REH cell (cell line): Measurements from ENCODE around the genes ZNF25, BMS1, CSGALNACT2 and CXCL12.

GRCh38 chr10:35448646-35449236 is 112.4 kb downstream of the CCNY start:
- PRO-cap: no peak

DNA sequence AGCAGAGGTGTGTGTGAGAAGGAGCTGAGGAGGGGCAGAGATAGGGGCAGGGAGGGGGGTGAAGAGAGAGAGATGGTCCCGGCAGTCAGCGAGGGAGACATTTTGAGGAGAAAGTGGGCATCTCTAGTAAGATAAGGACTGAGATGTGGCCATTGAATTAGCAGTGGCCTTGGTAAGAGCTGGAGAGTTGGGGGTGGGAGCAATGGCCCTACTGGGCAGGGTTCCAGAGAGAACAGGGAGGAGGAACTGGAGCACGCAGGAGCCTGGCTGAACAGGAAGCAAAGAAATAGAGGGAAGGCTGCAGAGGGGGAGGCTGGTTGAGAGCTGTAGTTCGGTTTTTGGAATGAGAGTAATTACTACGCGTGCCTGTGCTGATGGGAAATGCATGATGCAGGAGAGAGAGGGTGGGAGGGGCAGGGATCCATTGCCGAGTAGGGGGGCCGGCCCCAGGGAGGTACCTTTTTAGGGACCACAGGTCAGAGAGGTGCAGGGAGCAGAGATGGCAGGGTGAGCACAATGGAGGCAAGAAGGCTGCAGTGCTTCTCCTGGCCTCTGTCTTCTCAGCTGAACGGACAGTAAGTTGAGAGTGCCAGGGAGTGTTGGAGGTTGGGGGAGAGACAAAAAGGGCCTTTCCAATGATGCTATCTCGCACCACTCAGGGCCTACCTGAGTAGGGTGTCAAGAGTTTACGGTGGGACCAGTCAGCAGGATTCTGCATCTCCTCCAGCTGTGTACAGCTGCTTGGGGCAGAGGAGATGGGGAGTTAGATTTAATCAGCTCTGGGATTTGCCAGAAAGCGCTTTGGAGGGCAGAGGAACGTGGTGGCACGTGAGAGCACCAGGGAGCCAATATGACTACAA is 113.2 kb downstream of the CCNY start:
- PRO-cap: no peak

- PRO-cap: no peak
Measured at GRCh38 chr10:35644394-35644749, 2.3 kb upstream of the FZD8 start.

- PRO-cap: no peak
Measured at GRCh38 chr10:36524124-36524572, 601.2 kb upstream of the ANKRD30A start.

GRCh38 chr10:37837867-37838389 is 19.5 kb downstream of the ZNF248 start:
- PRO-cap: no peak

GRCh38 chr10:37976046-37977069 is at the start of gene ZNF25:
TSS of gene ZNF25 (minus strand) at chr10:37976647.
- PRO-cap: bidirectional peak, plus-strand start at chr10:37976234, minus-strand start at chr10:37976247; bidirectional peak, plus-strand start at chr10:37976859, minus-strand start at chr10:37976613

GRCh38 chr10:38105873-38106529 is 11.9 kb downstream of the ZNF37A start:
- PRO-cap: no peak

- PRO-cap: no peak
Measured at GRCh38 chr10:42690374-42691066, 52.1 kb upstream of the ZNF33B start.

DNA sequence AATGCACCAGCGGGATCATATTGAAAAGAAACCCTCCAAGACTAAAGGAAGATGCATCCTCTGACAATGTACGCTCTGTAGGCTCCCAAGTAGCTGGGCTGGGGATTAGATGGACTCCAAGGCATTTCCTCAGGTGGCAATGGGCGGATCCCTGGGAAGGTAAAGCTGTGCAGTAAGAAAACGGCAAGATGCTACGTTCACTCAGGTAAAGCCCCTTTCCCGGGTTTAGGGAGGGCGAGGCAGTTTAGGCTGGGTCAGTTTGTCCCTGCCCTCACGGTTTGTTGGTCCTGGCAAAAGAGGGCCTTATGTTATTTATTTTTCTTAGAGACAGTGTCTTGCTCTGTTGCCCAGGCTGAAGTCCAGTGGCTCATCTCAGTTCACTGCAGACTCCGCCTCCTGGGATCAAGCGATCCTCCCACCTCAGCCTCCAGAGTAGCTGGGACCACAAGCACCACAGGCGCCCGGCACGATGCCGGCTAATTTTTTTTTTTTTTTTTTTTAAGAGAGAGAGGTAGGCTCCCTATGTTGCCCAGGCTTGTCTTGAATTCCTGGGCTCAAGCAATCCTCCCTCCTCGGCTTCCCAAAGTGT is 805 bp upstream of the BMS1 start:
- PRO-cap: no peak

- PRO-cap: bidirectional peak, plus-strand start at chr10:42782783, minus-strand start at chr10:42782671
Measured at GRCh38 chr10:42782285-42783160, at the start of gene BMS1. TSS of gene BMS1 (plus strand) at chr10:42782795.

DNA sequence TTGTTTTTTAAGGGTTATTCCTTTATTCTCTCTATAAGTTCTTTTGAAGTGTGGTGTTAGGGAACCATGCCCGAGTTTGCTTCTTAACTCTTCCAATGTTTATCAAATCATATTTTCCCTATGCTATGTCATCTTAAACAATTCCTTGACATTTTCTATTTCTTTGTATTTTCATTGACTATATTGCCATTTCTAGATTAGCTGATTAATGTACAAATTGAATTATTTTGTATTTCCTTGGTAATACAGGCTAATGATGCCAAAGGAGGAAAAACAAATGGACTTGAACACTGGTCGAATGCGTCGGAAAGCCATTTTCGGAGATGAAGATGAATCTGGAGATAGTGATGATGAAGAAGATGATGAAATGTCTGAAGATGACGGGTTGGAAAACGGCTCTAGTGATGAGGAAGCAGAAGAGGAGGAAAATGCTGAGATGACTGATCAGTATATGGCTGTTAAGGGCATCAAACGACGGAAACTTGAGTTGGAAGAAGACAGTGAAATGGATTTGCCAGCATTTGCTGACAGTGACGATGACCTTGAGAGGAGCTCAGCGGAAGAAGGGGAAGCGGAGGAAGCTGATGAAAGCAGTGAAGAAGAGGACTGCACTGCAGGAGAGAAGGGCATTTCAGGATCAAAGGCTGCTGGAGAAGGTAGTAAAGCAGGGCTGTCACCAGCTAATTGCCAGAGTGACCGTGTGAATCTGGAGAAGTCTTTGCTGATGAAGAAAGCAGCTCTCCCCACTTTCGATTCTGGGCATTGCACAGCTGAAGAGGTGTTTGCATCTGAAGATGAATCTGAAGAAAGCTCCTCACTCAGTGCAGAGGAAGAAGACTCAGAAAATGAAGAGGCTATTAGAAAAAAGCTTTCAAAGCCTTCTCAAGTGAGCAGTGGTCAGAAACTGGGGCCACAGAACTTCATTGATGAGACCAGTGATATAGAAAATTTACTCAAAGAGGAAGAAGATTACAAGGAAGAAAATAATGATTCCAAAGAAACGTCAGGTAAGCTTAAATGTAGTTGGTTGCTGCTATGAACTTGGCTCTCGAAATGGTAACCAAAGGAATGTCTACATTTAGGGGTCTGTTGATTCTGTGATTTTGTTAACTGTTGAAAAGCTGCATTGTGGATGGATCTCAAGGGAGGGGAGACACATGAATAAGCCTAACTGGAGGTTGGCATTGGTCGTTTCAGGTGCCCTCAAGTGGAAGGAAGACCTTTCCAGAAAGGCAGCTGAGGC is 14.1 kb downstream of the BMS1 start:
- PRO-cap: no peak

GRCh38 chr10:42951461-42952286 is 125.2 kb upstream of the RET start:
- PRO-cap: no peak

DNA sequence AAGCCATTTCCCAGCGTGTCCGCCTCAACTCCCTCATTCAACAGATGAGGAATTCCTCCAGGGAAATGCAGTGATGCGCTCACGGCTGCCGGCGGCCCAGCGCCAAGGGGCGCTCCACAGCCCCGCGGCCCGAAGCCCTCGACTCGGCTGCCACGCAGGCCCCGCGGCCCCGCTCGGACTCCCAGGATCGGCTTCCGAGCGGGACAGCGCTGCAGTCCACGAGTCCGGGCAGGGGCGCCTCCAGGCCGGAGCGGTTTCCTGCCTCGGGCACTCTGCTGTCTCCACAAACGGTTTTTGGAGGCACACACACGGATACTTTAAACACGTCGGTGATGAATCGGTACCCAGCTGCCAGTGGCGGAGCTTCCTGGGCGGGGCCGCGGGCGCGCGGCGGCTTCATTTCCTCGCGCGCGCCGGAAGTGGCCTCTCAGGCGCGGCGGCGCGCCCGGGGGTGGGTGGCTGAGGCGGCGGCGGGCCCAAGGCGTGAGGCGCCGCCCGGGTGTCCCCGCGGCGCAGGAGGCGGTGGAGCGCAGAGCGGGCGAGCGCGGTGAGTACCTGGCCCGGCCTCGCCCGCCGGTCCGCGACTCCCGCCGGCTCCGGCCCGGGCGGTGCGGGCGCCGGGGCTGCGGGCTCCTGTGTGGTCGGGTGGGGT is at the start of gene CSGALNACT2:
TSS of gene CSGALNACT2 (plus strand) at position 425 of the 652 bp plus-strand sequence.
- PRO-cap: bidirectional peak, plus-strand start at position 426 of the sequence, minus-strand start at position 296 of the sequence

- PRO-cap: bidirectional peak, plus-strand start at chr10:43138915, minus-strand start at chr10:43138859; unidirectional peak, minus-strand start at chr10:43139024; unidirectional peak, minus-strand start at chr10:43139152
Measured at GRCh38 chr10:43138673-43139385, 584 bp downstream of the CSGALNACT2 start.

DNA sequence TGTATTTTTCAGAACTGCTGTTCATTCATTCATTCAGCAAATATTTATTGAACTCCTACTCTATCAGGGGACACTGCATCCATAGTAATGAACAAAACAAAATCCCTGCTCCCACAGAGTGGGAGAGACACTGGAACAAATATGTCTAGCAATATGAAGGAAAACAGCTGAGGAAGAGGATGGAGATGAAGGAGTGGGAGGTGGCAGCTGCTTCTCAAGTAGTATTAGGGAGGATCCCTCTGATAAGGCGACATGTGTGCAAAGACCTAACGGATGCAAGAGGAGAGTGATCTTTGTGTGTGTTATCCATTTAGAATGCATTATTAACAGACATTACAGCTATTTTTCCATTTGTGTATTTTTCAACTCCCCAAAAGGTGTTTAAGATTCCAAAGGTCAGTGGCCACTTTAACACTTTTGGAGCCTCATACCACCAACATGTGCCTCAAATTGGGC is 25.0 kb downstream of the CSGALNACT2 start:
- PRO-cap: no peak

DNA sequence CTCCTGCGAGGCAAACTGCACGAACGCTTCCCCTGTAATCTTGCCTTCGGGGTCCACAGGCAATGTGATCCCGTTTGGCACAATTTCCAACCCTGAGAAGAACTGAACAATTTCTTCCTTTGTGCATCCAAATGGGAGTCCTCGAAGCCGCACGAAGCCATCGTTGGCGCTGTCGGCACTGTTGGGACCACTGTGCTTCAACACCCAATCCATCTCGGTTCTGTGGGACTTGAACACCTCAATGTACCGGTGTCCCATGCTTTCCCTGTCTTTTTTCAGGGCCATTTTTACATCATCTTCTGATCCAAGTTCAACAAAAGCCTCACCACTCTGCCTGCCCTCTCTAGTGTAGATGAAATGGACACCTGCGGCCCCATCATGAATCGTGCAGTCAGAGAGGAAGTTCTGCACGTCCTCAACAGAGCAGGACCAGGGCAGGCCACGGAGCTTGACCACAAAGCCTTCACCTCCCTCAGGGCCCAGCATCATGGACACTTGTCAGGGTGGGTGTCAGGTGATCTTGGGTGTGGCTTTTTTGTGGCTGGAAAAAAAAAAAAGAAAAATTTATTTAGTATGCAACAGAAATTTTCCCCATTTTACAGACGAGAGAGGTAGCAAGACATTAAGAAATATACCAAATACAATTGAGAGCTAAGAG is 16.1 kb downstream of the FXYD4 start:
- PRO-cap: no peak

GRCh38 chr10:43391345-43392081 is 17.5 kb downstream of the HNRNPF start:
- PRO-cap: no peak

GRCh38 chr10:43408037-43408661 is 837 bp downstream of the HNRNPF start:
- PRO-cap: bidirectional peak, plus-strand start at chr10:43408285, minus-strand start at chr10:43407998

- PRO-cap: no peak
Measured at GRCh38 chr10:44384537-44385538, at the start of gene CXCL12. TSS of gene CXCL12 (minus strand) at chr10:44385097.

DNA sequence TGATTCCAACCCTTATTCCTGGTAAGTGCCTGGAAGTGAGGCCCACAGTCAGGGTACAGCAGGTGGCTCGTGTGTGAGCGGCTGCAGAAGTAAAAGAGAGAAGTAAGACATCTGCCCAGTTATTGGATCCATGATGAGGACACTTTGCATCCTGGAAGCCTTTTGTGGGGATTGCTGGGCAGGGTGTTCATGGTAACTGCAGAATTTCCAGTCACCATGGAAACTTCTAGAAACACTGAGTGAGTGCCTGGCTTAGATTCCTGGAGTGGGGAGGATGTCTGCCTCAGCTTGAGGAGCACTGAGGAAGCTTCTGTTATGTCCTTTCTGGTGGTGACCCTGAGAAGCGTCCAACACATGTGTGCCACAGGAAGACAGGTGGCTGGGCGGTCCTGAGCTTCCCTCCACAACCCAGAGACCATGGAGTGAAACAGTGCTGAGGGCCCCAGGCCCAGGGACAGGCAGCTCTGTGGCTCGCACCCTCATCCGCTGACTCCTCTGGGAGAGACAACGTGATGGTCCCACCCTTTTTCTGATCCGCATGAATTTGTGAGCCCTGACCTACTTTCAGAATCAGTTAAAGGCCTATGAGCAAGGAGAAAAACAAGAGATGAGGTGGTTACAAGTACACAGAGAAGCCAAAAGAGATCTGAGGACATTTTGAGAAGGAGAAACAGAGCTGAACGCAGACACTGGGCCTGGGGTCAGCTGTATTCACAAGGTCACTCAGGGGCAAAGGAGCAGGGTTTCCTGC is 191.9 kb upstream of the CXCL12 start:
- PRO-cap: no peak